Pericardium (tissue), 1 donor: ENCODE results near the genes GFPT1 and FIGLA.

GRCh38 chr2:69341033-69341360 lies 46.0 kb downstream of the GFPT1 start:
- RRBS: no CpG with 5 or more reads among the region's 4 CpGs

- RRBS: 1% methylated on average over 26 of the region's 100 CpGs
Observed at GRCh38 chr2:69386664-69387705, at the start of gene GFPT1. TSS of gene GFPT1 (minus strand) at chr2:69387227.

DNA sequence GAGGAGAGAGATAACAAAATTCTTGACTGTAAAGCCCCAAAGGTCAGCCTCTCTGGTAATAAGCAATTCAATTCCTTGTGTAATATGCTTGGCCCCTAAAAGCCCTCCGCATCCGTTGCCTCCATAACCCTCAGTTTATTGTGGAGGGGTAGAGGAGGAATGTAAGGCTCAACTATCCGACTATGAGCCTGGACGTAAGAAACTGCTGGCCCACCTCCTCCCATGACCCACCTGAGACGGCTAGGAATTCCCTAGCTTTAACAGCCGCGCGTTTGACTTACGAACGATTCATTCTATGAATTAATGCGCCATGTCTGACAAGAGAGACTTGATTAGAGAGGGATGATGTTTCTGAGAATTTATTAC lies 662 bp upstream of the GFPT1 start:
- RRBS: no CpG with 5 or more reads among the region's 11 CpGs

GRCh38 chr2:70046669-70046868 lies 40.7 kb upstream of the PCBP1 start:
- RRBS: no CpG with 5 or more reads among the region's 1 CpG

- RRBS: no CpG with 5 or more reads among the region's 4 CpGs
Observed at GRCh38 chr2:70047295-70047771, 39.9 kb upstream of the PCBP1 start.

- RRBS: no CpG with 5 or more reads among the region's 6 CpGs
Observed at GRCh38 chr2:70097865-70098441, 10.7 kb downstream of the PCBP1 start.

GRCh38 chr2:70133268-70134098 lies 46.2 kb downstream of the PCBP1 start:
- RRBS: no CpG with 5 or more reads among the region's 8 CpGs

DNA sequence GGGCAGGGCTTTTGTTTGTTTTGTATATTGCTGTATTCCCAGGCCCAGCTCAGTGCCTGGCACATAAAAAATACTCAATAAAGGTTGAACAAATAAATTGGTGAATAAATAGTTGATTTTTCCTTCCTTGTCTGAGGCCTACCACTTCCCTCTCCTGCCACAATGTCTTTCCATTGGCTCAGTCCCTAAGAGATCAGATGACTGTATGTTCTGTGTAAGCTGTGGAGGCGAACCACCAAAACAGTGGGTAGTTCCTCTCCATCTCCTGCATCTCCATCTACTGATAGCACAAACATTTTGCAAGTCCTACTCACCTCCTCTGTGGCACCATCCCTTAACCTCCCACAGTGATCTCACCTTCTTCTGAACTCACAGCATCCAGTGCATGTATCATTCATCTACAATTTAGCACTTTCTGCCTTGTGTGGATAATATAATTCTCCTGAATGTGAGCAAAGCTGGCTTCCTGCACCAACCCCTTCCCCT lies 50.2 kb downstream of the PCBP1 start:
- RRBS: no CpG with 5 or more reads among the region's 1 CpG

- RRBS: 1% methylated on average over 50 of the region's 102 CpGs
Observed at GRCh38 chr2:70141886-70142857, 48.6 kb downstream of the C2orf42 start.

DNA sequence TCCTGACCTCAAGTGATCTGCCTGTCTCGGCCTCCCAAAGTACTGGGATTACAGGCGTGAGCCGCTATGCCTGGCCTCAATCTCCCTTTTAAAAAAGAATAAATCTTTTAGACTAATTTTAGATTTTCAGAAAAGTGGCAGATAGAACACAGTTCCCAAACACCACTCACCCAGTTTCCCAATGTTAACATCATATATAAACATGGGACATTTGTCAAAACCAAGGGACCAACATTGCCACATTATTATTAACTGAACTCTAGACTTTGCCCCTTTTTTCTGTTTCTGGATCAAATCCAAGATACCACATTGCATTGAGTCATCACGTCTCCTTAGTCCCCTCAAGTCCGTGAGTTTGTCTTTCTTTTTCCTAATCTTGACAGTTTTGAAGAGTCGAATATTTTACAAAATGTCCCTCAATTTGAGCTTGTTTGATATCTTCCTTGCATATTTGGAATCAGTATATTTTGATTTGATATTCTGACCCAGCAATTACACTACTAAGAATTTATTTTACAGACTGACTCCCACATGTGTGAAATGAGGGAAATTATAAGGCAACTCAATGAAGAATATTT lies 2.3 kb downstream of the C2orf42 start:
- RRBS: no CpG with 5 or more reads among the region's 6 CpGs

DNA sequence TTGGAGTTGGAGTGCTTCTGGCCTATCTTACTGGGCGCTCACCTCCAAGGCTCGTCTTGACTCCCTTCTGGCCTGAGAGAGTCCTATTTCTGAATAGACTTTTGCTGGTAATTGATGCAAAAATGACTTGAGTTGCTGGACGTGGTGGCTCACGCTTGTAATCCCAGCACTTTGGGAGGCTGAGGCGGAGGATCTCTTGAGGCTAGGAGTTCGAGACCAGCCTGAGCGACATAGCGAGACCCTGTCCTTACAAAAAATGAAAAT lies 314 bp upstream of the C2orf42 start:
- RRBS: no CpG with 5 or more reads among the region's 8 CpGs

DNA sequence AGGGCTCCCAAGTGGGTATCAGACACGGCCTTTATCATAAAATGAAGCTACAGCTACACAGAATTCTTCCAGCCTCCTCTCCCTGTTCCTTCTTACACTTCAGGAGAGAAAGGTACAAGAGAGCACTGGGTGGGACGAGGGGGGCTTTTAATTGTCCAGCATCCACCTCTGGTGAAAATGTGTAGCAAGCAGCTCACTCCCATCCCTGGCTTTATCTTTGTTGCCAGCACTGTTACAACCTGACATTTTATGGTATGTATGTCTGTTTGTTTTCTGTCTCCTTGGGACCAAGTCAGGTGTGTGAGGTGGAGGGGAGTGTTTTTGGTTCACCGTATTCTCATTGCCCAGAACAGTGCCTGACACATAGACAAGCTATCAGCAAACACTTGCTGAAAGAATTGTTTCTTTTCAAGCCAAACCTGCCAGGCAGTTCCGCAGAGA lies 24.8 kb downstream of the TGFA start:
- RRBS: no CpG with 5 or more reads among the region's 4 CpGs

DNA sequence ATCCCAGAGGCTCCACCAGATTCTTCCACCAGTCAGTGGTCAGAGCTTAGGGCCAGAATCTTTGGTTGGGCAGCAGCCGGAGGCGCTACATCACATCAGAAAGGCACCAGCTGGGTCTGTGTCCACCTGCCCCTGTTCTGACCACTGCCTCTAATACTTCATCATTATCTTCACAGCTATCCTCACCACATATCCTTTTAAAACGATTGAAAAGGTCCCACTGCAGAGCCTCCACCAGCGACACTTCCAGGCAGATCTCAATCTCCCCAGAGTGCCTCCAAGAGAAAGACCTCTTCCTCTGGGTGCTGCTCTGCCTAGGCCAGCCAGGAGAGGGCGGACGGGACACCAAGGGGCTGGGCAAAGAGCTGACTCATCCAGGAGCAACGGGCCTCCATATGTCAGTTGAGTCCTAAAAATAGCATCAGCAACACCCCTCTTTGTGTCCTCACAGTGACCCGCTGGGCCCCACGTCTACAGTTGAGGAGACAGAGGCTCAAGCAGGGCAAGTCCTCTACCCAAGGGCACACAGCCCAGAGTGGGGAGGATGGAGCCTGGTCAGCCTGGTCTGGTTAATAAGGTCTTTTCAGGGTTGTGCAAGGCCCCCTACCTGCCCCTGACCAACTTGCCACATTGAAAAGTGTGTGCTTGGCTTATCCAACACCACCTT lies 81.2 kb downstream of the ADD2 start:
- RRBS: 86% methylated on average over 1 of the region's 9 CpGs

- RRBS: 12% methylated on average over 20 of the region's 61 CpGs
Observed at GRCh38 chr2:70790369-70791051, at the start of gene FIGLA. TSS of gene FIGLA (minus strand) at chr2:70790643.

DNA sequence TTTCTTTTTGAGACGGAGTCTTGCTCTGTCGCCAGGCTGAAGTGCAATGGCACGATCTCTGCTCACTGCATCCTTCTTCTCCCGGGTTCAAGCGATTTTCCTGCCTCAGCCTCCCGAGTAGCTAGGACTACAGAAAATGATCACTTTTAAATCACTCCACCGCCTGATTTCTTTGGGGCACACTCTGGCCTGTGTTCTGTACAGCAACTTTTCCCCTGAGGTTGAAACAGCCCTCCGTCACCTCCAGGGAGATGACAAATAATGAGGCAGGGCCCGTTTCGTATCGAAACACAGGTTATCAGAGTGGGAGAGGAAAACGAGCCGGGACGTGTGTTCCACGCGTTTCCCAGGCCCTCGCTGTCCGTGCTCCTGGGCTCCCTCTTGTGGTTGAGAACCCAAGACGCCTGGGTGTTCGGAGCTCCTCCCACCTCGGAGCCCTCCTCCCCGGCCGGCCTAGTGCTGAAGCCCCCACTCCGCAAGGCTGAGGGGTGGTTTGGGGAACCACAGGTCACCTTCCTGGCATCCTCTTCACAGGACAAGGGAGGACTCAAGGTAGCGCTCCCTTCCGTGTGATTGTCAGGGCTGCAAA lies 12.6 kb downstream of the ATP6V1B1 start:
- RRBS: no CpG with 5 or more reads among the region's 26 CpGs

DNA sequence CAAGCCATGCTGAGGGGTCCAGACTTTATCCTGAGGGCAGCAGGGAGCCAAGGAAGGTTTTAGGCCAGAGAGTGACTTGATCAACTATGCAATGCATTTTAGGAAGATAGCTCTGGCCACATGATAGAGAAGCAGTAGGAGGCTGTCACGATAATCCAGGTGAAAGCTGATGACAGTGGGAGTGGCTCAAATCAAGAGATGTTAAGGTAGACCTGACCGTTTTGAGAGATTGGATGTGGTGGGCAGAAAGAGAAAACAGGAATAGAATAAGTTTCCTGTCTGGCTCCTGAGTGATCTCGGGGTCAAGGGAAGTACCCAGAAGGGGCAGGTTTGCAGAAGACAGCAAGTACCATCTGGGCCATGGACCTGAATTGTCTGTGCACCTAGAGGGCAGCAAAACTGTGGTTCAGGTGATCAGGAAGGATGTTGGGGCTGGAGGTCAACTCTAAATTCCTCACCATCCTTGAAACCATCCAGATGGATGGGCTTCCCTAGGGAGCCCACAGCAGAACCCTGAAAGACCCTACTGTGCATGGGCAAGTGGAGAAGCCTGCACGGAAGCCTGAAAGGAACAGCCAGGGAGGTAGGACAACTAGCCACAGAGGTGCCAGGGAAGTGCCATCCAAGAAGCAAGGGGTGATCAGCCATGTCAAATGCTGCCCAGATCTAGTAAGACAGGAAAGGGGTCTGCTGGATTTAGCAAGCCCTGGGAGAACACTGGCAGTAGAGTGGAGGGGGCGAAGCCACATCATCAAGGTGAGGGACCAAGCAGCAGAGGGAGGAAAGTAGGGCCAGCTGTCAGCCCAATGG lies 8.1 kb downstream of the ANKRD53 start:
- RRBS: no CpG with 5 or more reads among the region's 5 CpGs

GRCh38 chr2:71067785-71068065 lies 723 bp upstream of the NAGK start:
- RRBS: 0% methylated on average over 1 of the region's 8 CpGs

- RRBS: no CpG with 5 or more reads among the region's 7 CpGs
Observed at GRCh38 chr2:71235831-71236480, 9.1 kb upstream of the PAIP2B start.

DNA sequence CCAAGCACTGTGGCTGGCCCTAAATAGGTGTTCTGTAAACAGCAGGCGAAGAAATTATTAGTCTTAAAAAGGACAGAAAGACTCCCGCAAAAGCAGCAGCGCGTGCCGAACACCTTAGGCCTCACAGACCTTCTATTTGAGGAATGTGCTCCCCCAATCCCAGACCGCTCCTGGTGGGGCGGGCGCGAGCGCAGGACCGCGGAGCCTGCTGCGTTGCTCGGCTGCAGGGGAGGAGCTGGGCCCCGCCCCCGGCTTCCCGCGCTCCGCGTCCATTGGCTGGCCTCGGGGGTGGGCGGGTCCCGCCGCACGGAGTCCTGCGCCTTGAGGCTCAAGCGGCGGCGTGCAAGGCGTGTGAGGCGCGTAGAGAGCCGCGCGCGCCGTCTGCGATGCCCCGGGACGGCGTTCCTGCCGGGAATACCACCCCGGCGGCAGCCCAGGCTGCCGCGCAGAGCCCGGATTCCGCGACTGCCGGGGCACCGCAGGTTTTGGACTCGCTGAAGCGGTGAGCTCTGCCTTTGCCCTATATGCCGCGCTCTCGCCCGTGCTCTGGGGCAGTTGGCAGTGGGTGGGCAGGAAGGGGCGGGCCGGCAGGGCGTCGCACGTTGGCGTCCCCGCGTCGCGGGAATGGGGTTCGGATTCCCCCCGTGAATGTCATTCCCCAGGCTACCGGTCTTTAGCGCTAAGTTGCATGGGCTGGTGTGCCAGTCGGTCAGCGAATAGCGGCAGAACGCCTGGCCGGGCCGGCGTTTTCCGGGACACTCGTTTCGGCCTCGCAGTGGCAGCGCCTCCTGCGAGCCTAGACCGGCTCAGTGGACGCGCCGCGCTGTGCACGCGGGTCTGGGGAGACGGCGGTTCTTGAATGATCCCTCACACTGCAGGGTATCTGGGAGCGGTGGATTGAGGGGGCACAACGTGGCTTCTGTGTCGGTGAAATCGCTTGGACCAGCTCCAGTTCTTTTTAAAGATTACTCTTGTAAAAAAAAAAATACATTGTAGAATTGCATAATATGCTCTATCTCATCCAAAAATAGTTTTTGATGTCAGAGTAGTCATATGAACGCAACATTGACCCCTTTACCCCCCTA lies 49.7 kb upstream of the PAIP2B start:
- RRBS: 2% methylated on average over 24 of the region's 98 CpGs

GRCh38 chr2:71685337-71686065 lies 219.0 kb downstream of the DYSF start:
- RRBS: 20% methylated on average over 5 of the region's 11 CpGs